Measurements from ENCODE around the gene SNCA.

DNA sequence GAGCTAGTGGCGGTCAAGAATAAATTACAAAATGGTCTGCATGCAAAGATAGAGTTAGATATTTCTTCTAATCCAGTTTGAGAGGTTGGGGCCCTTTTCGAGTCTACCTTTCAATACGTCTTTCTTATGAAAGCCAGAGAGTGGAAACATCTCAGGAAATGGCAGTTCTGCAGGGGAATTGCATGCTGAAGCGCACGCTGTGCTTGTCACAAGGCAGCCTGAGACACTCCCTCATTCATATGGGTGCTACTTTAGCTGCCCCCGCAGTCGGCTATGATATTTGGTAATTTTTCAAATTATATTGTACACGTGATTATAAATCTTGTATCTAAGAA lies 145.4 kb upstream of the NAP1L5 start:
- PRO-cap = no peak

- PRO-cap = no peak
Observed at GRCh38 chr4:89117150-89117438, 5.8 kb downstream of the TIGD2 start.

- PRO-cap = no peak
Observed at GRCh38 chr4:89303686-89304419, 3.7 kb downstream of the GPRIN3 start.

GRCh38 chr4:89489321-89489870 lies 181.8 kb upstream of the GPRIN3 start:
- PRO-cap = no peak

GRCh38 chr4:89836738-89837896 lies at the start of gene SNCA:
Gene SNCA, minus strand, starts transcription at chr4:89837161.
- PRO-cap = bidirectional peak, plus-strand start at chr4:89837292, minus-strand start at chr4:89837197

DNA sequence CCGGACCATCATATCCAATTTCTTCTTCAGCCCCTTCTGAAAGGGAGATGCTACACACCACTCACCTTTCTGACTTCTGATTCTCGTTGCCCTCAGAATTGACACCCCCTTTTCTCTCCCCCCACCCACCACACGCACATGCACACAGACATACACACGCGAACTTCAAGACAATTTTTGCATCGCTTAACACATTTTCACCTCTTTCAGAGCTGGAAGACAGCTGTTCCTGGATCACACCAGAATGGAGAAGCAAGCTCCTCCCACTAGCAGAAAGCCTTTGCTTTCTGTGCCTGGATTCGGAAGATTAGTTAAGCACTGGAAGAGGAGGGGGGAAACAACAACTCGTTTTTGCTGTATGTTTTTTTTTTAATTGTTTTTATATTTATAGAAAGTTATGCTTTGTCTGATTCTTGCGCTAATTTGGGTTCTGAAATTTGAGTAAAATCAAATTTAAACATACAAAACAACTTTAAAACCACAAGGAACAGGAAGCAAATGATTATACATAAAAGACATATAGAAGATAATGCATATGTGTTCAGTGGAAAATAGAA lies 1.2 kb upstream of the SNCA start:
- PRO-cap = no peak

DNA sequence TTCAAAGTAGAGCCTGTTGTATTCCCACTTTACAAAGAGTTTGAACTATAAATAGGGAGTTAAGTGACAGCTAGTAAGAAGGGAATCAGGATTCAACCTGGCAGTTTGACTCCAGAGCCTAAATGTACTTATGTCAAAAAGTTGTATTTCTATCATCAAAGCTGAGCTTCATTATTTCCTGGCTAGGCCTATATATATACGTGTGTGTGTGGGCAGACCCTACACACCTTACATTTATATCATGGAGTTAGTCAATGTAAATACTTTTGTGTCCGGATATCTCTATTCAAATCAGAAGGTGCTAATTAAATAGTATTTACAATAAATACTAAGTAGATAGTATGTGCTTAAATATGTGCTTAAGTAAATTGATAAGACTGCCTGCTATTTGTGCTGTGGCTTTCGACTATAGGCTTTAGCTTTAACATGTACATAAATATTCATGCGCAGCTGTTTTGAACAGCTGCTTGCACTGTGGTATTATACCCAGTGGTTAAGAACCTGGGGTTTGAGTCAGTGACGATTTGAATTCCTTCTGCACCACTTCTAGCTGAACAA lies 37.4 kb downstream of the HPGDS start:
- PRO-cap = unidirectional peak, minus-strand start at position 284 of the sequence

GRCh38 chr4:94442204-94442728 lies 9.5 kb upstream of the PDLIM5 start:
- PRO-cap = no peak

GRCh38 chr4:94534512-94535356 lies 83.0 kb downstream of the PDLIM5 start:
- PRO-cap = no peak

DNA sequence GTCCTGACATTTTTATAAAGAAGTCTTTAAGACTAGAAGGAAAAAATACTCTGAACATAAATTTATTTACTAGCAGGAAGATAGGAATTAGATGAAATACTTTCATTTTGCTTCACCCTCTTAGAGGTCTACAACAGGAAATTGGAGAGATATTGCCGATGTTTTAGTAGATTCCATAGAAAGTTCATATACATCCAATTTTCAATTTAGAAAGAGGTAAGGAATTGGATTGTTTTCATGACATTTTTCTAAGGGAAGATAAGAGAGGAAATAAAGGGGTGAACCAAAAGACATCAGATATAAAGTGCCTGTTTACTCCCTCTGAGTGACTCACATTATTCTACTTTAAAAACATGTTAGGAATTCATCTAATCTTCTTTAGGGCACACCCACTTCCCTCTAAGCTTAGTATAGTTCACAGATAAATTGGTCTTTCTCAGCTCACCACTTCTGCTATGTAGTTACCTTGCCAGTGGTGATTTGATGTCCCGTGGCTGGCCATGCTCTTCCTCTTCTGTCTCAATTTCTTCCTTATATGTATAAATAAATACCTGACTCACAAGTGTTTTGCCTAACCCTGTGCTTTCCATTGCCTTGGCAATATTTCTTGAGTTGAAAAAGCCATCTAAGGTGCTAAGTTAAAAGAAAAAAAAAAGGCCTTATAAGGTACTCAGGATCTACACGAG lies 96.7 kb downstream of the PDLIM5 start:
- PRO-cap = no peak

DNA sequence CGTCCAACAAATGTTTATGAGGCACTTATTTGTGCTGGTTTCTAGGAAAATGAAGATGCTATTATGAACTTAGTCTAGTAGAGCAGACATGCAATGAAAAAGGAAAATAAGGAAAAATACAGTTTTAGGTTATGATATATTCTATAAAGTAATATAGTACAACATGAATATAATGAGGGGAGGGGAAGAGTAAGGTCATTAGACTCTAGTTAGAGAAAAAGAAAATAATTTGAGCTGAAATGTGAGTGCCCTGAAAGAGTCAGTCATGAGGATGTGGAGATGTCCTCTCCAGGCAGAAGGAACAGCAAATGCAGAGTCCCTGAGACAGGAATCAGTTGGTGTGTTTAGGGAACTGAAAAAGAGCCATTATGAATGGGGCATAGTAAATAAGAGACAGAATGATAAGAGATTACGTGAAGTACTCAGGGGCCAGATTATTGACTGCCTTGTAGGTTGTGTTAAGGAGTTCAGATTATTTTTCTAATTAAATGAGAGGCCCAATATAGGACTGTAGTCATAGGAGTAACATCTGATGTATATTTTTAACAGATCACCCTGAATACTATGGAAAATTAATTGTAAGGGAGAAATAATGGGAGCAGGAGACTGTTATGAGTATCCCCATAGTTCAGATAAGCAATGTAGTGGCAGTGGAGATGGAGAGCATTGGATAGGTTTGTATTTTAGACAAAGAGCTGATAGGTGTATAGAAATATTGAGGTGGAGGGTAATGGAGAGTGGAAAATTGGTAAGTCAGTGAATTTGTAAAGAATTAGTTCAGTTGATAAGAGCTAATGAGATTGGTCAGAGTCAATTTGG lies 147.1 kb downstream of the PDLIM5 start:
- PRO-cap = no peak

GRCh38 chr4:94604824-94605237 lies 152.9 kb upstream of the BMPR1B start:
- PRO-cap = no peak

GRCh38 chr4:94654017-94654886 lies 103.5 kb upstream of the BMPR1B start:
- PRO-cap = no peak

DNA sequence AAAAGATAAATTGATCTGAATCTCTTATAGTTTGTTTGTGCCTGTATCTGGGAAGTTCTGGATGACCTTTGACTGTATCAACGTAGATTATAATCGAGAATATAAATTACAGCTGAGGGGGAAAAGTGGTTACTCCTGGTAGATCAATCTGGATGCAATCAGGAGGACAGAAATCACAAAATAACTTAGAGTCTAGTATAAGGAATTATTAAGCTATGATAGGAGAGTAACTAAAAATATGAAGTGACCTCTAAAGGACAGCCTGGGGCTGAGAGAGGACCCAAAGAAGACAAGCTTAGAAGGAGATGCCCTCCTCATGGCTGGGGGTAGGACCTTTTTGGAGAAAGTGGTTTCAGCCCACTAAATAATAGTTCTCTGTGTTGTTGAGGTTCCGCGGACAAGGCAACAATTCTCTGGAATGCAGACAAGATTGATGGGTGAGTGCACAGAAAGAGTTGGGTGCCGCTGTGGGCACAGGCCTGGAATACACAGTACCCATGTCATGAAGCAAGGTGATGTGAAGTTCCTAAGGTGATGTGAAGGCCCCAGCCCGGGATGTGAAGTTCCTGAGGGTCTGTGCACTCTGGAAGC lies 86.9 kb upstream of the BMPR1B start:
- PRO-cap = no peak

DNA sequence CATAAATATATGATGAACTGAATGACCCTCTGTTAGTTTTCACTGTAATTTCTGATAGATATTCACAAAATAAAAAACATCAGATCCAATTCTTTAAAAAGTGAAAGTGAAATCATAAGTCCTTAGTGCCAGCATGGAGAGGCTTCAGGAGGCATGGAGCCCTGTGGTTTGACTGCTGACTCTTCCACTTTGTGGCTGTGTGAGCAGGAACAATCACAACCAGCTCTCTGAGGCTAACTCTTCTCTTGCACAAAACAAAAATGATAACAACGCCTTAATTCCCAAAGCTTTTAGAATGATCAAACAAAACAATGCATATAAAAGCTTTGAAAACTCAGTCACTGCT lies 1144.0 kb downstream of the PDHA2 start:
- PRO-cap = no peak

GRCh38 chr4:97633336-97633675 lies 510.0 kb downstream of the STPG2 start:
- PRO-cap = no peak

- PRO-cap = no peak
Observed at GRCh38 chr4:98262463-98263111, 1.4 kb downstream of the RAP1GDS1 start.

- PRO-cap = no peak
Observed at GRCh38 chr4:98315271-98315693, 54.1 kb downstream of the RAP1GDS1 start.

DNA sequence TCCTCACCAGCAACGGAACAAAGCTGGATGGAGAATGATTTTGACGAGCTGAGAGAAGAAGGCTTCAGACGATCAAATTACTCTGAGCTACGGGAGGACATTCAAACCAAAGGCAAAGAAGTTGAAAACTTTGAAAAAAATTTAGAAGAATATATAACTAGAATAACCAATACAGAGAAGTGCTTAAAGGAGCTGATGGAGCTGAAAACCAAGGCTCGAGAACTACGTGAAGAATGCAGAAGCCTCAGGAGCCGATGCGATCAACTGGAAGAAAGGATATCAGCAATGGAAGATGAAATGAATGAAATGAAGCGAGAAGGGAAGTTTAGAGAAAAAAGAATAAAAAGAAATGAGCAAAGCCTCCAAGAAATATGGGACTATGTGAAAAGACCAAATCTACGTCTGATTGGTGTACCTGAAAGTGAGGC lies 59.7 kb downstream of the RAP1GDS1 start:
- PRO-cap = no peak

GRCh38 chr4:98565796-98566241 lies 92.6 kb downstream of the TSPAN5 start:
- PRO-cap = no peak